Bronchial epithelial cell (primary cell): ENCODE measurements around a stretch of chr2.

DNA sequence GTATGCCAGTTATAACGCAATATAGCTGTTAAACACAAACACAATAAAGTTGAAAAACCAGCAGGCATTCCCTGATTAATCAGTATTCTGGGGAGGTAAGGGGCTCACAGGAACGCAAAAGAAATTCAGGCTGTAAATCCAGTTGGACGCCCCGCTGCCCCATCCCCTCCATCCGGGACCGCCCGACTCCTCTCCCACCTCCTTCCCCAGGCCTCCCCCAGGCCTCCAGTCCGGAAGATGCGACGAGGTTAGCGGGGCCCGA, 654 bp upstream of the POLR1B start:
- RRBS, 2 experiments = 1 to 2% methylated on average over 8 of the region's 12 CpGs

- RRBS, 2 experiments = no CpG with 5 or more reads among the region's 5 CpGs
Observed at GRCh38 chr2:112652423-112653221, 6.9 kb downstream of the SLC20A1 start.

GRCh38 chr2:112706216-112706550, 14.6 kb upstream of the NT5DC4 start:
- RRBS, 2 experiments = no CpG with 5 or more reads among the region's 3 CpGs

GRCh38 chr2:112782251-112782600, 2.1 kb downstream of the IL1A start:
- RRBS, 2 experiments = no CpG with 5 or more reads among the region's 3 CpGs

GRCh38 chr2:112811745-112812468, 24.7 kb downstream of the IL1B start:
- RRBS, 2 experiments = no CpG with 5 or more reads among the region's 7 CpGs

DNA sequence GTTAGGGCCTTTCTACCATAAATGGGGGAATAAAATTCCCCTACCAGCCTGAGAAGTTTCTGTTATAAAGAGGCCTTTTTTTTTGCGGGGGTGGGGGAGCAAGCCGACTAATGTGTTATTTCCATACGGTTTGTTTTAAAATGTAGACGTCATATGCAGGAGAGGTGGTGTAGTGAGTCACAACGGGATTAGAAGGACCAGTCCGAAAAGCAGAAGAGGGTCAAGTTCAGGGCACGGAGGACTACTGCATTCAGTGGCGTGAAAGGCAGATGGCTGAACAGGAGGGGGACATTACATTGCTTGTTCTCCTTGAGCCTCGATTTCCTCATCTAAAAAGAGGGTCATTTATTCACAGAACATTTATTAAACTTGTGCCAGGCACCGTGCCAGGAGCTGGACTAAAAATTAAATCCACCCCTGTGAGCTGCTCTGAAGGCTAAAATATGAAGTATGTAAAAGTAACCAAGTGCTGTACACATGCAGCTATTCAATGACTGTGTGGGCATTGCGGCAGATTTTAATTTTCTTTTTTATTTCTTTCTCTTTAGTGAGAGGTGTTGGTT, 23.7 kb downstream of the IL1B start:
- RRBS, 2 experiments = no CpG with 5 or more reads among the region's 11 CpGs

DNA sequence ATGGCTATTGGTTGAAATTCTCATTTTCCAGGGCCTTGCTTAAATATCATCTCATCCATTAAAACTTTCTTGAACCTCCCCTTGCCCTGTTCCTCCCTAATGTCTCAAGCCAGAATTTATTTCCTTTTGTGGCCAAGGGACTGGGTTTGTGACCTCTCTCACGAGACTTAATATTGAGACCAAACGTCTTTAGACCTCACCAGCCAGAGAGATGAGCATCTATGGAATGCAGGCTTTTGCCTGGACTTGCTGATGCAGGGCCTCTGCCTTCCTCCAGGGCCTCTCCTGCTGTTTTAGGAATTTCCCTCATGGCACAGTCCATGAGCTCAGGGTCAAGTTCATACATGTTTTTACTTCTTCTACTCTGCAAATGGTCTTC, 22.4 kb downstream of the IL1B start:
- RRBS, 2 experiments = no CpG with 5 or more reads among the region's 2 CpGs

GRCh38 chr2:112833345-112833708, 3.3 kb downstream of the IL1B start:
- RRBS, 2 experiments = no CpG with 5 or more reads among the region's 8 CpGs

DNA sequence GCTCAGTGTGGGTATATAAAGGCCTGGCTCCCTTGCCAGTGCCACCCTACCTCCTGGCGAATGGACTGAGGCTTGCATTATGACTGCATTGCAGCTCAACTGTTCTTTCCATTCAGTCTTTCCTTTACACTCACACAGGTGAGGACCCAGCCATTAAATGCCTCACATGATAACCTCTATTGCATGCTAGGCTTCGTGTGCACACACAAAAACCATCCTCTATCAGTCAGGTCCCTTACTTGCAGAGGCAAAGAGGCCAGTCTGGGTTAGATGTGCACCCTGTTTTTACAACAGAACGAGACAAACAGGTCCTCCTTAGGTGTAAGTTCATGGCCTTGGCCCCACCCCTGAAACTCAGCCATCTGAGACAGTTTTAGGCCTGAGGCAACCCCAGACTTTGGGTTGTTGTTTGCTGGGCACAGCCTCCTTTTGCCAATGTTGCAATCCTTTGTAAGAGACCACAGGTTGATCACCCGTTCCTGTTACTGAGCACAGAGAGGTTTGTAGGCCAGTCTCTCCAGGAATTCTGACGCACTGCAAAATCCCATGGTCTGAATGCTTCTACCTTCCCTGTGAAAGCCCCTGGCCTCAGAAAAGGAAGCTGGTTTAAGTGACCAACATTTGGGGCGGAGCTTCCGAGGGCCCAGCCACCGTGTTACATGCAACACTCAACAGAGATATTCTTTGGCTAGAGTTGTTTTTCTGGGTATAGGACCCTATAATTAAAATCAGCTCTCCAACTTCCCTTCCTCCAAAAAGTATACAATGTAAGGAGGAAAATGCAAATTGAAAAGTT, 15.6 kb upstream of the IL1RN start:
- RRBS, 2 experiments = no CpG with 5 or more reads among the region's 8 CpGs

- RRBS, 2 experiments = no CpG with 5 or more reads among the region's 9 CpGs
Observed at GRCh38 chr2:113124494-113125040, 2.8 kb upstream of the IL1RN start.

DNA sequence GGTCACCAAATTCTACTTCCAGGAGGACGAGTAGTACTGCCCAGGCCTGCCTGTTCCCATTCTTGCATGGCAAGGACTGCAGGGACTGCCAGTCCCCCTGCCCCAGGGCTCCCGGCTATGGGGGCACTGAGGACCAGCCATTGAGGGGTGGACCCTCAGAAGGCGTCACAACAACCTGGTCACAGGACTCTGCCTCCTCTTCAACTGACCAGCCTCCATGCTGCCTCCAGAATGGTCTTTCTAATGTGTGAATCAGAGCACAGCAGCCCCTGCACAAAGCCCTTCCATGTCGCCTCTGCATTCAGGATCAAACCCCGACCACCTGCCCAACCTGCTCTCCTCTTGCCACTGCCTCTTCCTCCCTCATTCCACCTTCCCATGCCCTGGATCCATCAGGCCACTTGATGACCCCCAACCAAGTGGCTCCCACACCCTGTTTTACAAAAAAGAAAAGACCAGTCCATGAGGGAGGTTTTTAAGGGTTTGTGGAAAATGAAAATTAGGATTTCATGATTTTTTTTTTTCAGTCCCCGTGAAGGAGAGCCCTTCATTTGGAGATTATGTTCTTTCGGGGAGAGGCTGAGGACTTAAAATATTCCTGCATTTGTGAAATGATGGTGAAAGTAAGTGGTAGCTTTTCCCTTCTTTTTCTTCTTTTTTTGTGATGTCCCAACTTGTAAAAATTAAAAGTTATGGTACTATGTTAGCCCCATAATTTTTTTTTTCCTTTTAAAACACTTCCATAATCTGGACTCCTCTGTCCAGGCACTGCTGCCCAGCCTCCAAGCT, 5.6 kb downstream of the IL1RN start:
- RRBS, 2 experiments = no CpG with 5 or more reads among the region's 7 CpGs

- RRBS, 2 experiments = no CpG with 5 or more reads among the region's 15 CpGs
Observed at GRCh38 chr2:113164782-113165793, 8.7 kb upstream of the PSD4 start.

- RRBS, 2 experiments = no CpG with 5 or more reads among the region's 4 CpGs
Observed at GRCh38 chr2:113216605-113217214, 42.9 kb downstream of the PSD4 start.

DNA sequence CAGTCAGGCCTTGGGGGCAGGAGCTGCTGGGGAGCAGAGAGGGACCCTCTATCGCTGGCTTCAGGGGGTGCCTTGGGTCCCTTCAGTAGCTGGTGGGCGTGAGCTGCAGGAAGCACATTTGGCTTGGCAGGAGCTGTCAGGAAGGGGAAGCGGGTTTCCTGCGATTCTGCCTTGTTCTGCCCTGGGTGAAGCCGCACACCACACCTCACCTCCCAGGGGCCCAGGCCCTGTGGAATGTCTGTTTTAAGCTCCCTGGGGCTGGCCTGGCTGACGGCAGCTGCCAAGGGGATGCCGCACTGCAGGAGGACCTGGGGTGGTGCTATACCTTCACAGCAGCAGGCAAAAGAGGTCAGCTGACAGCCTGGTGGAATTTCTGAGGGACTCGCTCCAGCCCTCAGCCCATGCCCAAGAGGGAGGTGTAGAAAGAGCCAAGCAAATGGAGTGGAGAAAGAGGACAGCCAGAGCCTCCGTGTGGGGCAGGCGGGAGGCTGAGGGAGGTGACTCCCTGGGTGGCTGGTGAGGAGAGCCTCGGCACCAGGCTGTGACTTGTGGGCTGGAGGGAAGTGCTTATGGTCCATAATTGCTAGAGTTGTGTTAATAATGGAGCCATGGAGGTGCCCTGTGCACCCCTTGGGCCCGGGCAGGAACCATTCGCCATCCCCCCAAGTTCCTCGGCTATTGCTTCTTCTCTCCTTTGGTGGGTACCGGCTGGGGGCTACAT, 43.9 kb downstream of the PSD4 start:
- RRBS, 2 experiments = 96 to 98% methylated on average over 4 of the region's 15 CpGs

GRCh38 chr2:113230744-113231653, 47.7 kb downstream of the PAX8 start:
- RRBS, 2 experiments = no CpG with 5 or more reads among the region's 14 CpGs

DNA sequence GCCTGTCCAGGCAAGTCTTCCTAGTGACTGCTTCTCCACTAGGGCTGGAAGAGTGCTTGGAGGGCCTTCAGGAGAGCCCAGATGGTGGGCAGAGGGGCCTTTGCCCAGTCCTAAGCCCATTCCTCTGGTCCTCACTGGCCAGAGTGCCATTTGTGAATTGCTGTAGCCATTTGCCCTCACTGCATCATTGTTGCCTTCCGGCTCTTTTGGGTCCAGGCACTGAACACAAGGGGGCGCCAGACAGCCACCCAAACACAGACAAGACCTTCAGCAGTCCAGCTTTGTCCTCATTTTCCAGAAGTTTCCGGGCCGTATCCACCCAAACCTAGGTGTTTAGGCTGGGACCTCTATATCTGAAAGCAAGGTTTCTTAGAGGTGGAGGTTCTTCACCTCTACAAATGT, 29.6 kb downstream of the PAX8 start:
- RRBS, 2 experiments = 0% methylated on average over 1 to 2 of the region's 4 CpGs

- RRBS, 2 experiments = no CpG with 5 or more reads among the region's 4 CpGs
Observed at GRCh38 chr2:113327854-113328497, 49.3 kb upstream of the PAX8 start.

DNA sequence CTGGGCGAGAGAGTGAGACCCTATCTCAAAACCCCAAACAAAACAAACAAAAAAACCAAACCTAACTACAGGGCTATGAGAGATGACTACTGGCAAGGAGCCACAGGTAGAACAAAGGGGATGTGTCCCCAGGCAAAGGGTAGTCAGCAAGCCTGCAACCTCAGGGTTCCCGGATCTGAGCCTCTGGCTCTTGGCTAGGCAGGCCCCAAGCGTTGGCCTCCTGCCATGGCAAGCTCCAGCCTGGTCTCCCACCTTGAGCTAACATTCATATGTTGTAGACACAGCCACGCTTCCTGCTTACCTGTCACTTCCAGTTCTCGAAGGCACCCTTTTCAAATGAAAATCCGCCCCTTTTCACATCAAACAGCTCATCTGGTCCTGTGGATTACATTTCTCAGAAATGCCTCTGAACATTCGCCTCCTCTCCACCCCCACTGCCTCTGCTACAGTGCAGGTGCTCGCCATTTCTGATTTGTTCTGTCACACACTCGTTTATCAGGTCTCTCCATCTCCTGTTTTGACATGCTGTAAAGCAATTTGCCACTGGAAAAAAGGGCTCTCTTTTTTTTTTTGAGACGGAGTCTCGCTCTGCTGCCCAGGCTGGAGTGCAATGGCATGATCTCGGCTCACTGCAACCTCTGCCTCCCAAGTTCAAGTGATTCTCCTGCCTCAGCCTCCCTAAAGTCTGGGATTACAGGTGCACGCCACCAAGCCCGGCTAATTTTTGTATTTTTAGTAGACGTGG, 13.1 kb upstream of the ACTR3 start:
- RRBS, 2 experiments = no CpG with 5 or more reads among the region's 15 CpGs

DNA sequence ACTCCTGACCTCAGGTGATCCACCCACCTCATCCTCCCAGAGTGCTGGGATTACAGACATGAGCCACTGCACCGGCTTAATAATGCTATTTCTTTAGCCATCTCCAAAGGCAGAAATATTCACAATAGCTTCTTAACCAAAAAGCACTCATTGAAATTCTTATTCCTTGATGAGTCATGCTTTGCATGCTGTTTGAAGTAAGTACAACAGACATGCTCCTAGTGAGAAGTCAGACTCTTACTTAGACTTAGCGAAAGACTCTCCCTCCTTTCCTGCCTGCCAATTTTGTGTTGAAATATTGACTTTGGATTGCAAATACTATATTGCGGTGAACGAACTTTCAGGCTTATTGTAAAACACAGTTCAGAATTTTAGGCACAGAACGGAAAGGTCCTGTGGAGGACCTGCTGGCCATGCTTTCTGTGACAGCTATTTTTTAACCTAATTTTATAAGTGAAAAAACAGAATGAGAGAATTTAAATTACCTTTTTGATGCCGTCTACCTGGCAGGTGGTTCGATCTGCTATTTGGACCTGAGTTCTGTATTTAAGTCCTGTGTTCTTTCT, 4.5 kb downstream of the ACTR3 start:
- RRBS, 2 experiments = no CpG with 5 or more reads among the region's 7 CpGs

DNA sequence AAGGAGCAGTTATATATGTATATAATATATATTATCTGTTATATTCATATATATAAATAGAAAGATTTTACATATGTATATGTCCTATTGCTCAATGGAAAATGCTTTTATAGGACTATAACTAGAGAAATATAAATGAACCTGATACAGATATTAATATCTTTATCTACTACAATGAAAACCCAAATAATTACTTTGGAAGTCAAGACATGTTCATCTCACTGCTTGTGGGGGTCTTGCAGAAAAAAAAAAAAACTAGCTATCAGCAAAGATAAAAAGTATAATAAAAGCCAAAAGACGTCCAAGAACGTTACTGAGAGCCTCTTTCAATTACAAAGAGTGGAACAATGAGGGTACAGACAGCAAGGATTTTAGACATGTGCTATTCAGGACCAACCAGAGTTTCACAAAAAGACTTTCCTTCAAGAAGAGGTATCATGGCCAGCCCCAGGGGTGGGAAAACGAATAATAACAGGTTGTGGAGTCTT, 609.1 kb upstream of the DDX18 start:
- RRBS, 2 experiments = no CpG with 5 or more reads among the region's 3 CpGs